Measurements from ENCODE around the gene PAK4.

DNA sequence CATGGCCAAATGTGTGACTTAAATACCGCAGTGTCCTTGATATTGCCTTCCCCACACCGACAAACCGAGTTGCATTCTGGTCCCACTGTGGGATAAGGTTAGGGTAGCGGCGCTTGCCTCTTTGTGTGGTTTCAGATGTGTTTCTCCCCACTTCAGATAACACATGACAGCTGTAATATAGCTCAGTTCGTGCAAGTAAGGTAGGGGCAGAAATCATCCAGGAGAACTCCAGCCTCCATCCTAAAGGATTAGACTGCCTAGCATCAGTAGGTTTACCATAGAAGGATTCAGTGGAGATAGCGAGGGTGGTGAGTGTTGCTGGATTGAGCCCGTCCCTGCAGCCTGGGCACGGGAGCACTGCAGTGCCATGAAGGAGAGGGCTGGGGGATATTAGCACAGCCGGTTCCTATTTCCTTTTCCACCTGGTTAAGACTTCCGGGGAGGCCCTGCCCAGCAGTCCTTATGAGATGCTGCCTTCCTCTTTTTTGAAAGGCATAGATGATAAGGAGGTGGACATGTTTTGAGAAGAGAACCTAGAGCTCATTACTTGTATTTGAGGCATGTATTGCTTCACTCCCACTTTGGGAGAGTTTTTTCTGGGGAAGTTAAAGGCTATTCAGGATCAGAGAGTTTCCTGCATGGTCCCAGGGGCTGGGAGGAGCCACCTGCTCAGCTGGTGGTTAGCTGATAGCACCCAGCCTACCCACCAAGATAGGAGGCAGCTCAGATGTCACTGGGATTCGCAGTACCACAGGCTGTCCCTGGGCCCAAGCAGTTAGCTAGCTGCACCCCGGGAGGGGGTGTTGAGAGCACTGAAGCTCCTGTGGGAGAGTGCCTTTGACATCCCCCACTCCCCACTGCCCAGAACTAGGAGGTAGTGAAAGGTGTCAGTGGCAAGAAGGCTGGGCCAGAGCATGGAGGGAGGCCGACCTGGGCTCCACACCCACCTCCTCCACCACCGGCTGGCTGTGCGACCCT, 17.2 kb downstream of the ACTN4 start:
- PRO-cap, result no peak
- RAMPAGE, long total RNA, result no peak

DNA sequence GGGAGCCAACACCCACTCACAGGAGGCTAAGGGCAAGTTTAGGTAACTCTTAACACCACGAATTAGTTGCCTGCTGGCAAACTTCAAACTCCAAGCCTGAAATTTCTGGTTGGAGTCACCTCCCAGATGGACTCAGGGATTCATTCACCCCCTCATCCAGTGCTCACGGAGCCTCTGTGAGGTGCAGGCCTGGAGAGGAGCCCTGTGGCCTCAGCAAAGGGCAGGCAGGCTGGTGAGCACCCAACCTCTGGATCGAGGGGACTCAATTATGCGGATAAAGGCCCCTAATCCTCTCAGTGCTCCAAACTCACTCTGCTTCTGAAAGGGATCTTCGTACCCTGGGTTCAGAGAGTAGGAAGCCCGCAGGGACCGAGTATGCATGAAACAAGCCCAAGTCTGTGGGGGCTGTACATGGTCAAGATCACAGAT, 37.8 kb downstream of the ACTN4 start:
- PRO-cap, result no peak
- RAMPAGE, long total RNA, result no peak

DNA sequence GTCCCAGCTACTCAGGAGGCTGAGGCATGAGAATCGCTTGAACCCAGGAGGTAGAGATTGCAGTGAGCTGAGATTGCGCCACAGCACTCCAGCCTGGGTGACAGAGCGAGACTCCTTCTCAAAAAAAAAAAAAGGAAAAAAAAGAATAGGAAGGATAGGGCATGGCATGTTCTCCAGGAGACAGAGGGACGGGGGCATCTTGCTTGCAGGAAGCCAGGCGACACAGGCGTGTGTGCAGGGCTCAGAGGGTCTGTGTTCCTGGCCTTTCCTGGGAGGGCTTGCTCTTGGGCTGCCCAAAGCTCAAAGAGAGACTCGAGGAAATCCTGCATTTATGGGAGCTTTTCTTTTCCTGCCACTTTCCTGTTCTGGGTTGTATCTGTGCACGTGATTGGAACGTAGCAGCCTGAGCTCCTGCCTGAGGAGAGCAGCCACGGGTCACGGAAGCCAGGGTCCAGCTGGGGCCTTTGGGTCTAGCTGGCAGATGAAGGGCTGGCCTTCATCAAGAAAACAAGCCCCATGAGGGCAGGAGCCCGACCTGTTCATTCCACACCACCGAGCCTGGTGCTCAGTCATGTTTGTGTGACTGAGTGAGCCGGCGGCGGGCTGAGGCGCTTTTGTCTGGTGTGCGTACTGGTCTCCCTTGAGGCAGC, 44.5 kb downstream of the CAPN12 start:
- PRO-cap, result no peak
- RAMPAGE, long total RNA, result no peak

DNA sequence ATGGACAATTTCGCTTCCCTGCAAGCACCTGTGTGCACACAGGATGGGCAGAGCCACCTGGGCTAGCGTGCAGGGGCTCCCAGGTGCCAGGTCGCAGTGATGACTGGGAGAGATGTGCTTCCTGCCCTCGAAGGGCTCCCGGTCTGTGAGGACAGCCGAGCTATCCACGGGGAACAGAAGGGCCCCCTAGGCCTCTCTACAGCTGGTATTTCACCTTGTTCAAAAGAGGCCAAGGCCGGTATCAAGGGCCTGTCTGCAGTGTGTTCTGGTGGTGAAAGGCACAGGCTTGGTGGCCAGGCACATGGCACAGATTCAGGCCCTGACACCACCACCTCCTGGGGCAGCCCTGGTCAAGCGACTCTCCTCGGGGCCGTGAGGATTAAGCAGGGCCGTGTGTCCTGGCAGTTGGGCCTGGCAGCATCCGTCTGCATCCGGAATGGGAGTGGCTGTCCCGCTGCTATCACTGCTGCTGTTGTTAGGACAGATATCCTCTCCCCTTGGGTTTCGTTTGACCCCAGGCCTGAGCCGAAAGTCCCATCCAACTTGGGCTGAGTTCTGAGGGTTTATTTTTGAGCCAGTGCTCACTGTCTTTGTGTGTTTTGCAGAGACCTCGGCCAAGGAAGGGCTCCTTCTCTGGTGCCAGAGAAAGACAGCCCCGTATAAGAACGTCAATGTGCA, 38.7 kb downstream of the CAPN12 start:
- PRO-cap, result no peak
- RAMPAGE, long total RNA, result no peak

DNA sequence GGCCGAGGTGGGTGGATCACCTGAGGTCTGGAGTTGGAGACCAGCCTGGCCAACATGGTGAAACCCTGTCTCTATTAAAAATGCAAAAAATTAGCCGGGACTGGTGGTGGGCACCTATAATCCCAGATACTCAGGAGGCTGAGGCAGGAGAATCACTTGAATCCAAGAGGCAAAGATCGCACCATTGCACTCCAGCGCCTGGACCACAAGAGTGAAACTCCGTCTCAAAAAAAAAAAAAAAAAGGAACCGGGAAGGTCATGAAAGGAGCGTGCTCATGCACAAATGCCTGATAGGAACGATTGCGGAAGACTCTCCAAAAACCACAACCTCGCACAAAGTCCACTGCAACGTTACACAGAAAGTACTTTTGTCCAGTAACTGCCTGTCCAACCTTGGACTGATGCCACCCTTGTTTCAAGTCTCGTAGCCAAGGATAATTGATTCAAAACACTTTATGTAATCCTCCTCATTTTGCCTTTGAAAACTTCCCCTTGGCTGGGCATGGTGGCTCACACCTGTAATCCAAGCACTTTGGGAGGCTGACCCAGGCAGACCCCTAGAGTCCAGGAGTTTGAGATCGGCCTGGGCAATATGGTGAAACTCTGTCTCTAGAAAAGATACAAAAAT, 13.8 kb downstream of the LGALS7 start:
- PRO-cap, result no peak
- RAMPAGE, long total RNA, result no peak

- PRO-cap, result no peak
- RAMPAGE, long total RNA, result no peak
Measured at GRCh38 chr19:38793175-38793656, 4.2 kb downstream of the LGALS7B start.

- PRO-cap, result no peak
- RAMPAGE, long total RNA, result no peak
Measured at GRCh38 chr19:38799414-38799833, 10.4 kb downstream of the LGALS7B start.

- PRO-cap, result no peak
- RAMPAGE, long total RNA, result no peak
Measured at GRCh38 chr19:38801265-38801645, 11.5 kb downstream of the LGALS4 start.

- PRO-cap, result no peak
- RAMPAGE, long total RNA, result no peak
Measured at GRCh38 chr19:38815252-38816117, 2.7 kb upstream of the LGALS4 start.

GRCh38 chr19:38832948-38833205, 1.3 kb upstream of the ECH1 start:
- PRO-cap, result no peak
- RAMPAGE, long total RNA, result no peak

DNA sequence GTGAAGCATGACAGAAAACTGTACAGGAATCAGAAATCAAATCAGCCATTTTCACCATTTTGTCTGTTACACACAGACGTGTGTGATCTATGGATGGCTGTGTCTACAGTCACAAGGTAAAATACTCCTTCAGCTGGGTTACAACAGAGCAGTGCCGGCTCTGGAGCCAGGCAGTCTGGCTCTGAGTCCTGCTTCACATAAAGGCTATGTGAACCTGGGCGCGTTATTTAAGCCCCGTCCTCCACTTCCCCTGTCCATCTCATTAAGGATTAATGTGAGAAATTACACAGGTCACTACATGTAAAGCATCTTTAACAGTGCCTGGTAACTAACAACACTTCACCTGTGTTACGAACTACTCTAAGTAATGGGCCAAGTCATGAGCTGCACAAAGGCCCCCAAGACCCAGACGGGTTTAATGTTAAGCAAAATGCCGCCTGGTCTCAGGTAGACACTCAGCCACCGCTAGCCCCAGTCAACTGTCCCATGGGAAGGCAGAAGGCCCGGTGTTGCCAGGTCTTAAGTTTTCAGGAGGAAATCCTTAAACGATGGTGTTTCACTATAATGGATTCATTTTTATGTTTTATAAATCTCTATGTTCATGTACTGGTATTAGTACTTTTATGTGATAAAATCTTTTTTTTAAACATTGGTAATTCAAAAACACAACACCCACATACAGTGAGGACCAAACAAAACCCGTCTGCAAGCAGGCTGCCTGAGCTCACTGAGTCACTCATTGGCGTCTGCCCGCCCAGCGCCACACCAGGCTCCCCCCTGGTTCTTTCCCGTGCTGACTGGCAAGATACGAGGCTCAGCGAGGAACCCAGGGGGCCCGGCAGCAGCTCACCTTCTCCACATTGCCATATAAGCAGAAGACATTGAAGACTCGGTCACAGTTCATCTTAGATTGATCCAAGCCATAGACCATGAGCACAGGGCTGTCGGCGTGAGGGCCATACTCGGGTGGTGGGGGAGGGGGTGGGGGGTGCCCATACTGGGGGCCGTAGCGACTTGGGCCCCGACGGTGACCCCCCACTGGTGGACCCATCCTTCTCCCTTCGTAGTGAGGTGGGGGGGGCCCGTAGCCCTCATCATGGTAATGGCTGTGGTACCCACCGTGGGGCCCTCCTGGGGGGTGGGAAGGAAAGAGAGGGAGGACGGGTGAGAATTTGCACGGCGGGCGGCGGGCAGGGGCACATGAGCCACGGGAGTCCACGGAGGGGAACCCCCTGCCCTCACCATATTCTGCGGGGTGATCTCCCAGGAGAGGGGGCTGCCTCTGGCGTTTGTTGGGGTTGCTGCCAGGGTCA, 8.1 kb upstream of the ECH1 start:
- PRO-cap, result no peak
- RAMPAGE, long total RNA, result no peak

DNA sequence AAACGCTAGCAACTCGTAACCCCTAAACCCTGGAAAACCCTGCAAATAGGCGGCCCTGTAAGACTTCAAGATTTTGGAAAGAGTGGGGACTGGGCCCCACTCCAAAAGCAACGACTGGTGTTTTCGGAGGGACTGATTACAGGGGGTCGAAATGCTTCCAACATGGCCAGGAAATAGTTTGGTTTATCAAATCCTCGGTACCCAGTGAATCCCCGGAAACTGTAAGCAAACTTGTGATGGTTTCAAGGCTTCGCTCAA, 997 bp downstream of the HNRNPL start:
- PRO-cap, result no peak
- RAMPAGE, long total RNA, result no peak

- PRO-cap, result no peak
- RAMPAGE, long total RNA, result no peak
Measured at GRCh38 chr19:38869125-38870406, 8.5 kb downstream of the RINL start.

GRCh38 chr19:38870879-38871346, 7.2 kb downstream of the RINL start:
- PRO-cap, result no peak
- RAMPAGE, long total RNA, result no peak

- PRO-cap, result no peak
- RAMPAGE, long total RNA, result no peak
Measured at GRCh38 chr19:38976221-38977006, 872 bp upstream of the FBXO17 start.

GRCh38 chr19:39038108-39038699, 5.9 kb upstream of the FBXO27 start:
- PRO-cap, result no peak
- RAMPAGE, long total RNA, result no peak

DNA sequence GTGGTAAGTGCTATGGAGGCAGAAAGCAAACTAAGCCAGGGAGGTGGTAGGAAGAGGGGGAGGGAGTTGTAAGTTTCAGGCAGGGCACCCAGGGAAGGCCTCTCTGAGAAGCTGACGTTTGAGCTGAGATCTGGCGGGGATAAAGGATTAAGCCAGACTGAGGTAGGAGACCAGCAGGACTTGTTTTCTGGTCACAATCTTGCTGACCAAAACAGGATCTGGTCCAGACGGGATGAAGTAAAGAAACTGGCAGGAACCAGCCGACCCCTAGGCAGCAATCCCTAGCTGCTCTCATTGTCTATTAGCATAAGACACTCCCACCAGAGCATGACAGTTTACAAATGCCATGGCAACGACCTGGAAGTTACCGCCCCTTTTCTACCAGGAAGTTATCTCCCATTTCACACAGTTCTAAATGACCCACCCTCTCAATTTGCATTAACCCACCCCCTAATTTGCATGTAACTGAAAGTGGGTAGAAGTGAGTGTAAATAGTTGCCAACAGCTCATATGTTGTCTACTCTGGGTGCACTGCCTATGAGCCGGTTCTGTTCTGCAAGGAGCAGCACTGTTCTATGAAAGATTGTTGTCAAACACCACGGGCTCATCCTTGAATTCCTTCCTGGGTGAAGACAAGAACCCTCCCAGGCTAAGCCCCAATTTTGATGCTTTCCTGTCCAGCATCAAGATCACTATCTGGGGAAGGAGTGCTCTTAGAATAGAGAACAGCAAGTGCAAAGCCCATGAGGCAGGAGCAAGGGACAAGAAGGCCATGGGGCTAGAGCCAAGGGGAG, 13.8 kb upstream of the FBXO27 start:
- PRO-cap, result no peak
- RAMPAGE, long total RNA, result no peak

DNA sequence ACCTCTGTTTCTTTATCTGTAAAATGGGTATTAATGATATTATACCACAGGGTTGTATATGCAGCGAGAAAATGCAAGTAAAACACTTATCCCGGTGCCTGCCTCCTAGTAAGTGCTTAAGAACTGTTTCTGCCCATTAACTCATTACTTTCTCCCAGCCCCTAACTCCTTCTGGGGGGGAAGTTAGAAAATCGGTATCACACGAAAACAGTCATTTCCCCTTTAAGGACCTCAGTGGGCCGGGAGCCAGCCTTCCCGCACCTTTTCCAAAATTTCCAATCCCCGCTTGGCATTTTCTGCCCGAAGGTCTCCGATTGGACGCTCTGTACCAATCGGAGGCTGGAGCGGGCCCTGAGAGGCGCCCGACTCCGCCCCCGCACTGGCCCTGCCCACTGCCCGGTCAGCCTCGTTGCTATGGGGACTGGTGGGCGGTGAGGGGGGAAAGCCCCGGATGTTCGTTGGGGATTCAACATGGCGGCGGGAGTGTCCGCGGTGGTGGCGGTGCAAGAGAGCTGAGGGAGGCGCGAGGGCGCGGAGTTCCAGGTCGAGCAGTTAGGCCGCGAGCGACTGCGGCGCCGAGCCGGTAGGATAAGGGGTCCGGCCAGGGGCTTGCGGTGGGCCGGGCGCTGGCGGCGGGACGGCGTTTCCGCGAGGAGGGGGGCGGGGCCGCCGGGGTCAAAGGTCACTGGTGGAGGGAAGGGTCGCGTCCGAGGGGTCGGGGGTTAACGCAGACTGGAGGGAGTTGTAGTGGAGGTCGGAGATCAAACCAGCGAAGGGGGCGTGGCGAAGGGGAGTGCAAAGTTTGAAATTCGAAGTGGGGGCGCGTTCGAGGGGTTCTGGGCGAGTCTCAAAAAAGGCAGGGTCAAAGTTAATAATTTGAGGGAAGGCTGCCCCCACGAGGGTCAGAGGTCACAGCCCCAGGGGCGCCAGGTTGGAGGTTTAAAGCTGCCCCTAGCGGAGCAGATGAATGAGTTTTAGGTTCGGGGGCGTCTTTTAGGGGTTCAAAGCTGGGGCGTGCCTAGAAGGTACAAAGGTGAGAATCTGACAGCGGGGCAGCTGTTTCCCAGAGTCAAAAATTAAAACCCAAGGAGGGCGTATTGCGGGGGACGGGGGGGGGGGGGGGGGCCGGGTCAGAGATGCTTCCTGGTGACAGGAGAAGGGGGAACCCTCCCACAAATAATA, at the start of gene PAK4:
Gene PAK4 (plus strand): TSS at position 450 of the 1,182 bp plus-strand sequence.
- PRO-cap, result no peak
- RAMPAGE, long total RNA, result start-site peak on the plus strand centred at position 454 of the sequence, 18 bp wide, 53 and 86 reads in 2 replicates

DNA sequence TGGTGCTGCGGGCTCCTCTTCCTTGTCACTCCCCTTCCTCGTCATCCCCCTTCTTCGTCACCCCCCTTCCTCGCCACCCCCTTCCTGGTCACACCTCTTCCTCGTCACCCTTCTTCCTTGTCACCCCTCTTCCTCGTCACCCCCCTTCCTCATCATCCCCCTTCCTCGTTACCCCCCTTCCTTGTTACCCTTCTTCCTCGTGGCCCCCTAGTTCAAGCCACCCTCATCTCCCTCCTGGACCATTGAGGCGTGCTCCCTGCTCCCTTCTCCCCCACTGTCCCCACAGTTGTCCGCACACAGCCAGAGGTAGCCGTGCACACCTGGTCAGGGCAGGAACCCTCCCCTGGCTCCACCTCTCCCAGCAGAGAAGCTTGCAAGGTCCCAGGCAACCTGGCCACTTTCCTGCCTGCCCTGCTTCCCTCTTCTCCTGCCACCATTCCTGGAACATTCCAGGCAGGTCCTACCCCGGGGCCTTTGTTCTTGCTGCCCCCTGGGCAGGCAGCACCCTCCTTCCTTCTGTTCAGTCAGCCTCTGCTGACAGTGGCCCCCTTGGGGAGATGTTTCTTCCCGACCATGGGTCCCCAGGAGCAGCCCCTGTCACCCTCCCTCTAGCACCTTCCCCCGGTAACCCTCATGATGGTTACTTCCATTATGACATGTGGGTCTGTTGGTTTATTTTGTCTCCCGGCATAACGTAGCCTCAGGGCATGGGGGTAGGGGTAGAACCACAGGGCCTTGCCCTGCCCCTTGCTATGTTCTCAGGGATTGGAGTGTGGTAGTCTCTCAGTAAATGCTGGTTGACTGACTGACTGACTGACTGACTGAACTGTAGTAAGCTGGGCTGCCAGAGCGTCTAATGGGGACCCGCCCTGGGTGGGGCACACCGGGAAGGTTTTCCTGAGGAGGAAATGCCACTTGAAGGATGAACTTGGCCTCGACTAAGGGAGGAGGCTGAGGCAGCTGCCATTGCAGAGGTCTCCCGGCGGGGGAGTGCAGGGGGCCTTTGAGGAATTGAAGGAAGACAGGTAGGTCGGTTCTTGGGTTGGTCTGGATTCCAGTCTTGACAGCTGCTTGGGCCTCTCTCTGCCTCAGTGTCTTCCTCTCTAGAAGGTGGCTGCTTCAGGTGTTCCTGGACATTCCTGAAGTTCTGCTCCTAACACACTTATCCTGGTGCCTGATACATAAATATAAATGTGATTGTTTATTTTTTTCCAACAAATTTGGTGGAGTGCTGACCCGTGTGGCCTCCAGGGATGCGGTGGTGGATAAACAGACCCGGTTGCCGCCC, 10.8 kb downstream of the PAK4 start:
- PRO-cap, result no peak
- RAMPAGE, long total RNA, result no peak

- PRO-cap, result no peak
- RAMPAGE, long total RNA, result no peak
Measured at GRCh38 chr19:39167080-39167476, 29.7 kb upstream of the NCCRP1 start.